ENCODE measurements around a stretch of chr6.

GRCh38 chr6:100460609-100461275, 4.0 kb downstream of the SIM1 start:
- PRO-cap, result no peak

DNA sequence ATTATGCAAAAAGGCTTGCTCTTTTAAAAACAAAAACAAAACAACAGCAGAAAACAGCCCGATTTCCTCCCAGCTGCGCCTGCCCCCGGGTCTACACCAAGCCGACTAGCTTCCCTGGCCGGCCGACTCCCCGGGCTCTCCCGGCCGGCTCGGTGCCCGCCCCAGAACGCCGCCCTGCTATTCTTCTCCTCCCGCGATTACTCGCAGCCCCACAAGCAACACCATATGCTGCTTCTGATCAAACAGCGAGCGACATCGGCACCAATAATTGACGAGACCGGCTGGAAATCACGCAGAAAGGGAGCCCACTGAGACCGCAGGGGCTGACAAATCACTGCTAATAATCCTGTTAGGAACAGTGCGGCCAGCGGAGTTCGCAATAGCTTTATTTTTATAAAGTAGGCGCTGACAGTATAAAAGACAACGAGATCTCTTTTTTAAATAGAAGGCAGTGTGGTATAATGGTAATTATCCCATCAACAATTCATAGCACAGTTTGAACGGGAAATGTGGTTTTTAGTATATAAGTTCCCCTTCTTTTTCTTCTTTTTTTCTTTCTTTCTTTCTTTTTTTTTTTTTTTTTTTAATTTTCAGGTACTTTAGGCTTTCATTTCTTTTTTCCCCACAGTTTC, 3.3 kb downstream of the SIM1 start:
- PRO-cap, result no peak

- PRO-cap, result no peak
These were observed 27.5 kb upstream of the SIM1 start for GRCh38 chr6:100492067-100492763.

- PRO-cap, result no peak
These were observed 29.3 kb downstream of the ASCC3 start for GRCh38 chr6:100851693-100852338.

GRCh38 chr6:104450414-104450708, 409.4 kb downstream of the HACE1 start:
- PRO-cap, result no peak

DNA sequence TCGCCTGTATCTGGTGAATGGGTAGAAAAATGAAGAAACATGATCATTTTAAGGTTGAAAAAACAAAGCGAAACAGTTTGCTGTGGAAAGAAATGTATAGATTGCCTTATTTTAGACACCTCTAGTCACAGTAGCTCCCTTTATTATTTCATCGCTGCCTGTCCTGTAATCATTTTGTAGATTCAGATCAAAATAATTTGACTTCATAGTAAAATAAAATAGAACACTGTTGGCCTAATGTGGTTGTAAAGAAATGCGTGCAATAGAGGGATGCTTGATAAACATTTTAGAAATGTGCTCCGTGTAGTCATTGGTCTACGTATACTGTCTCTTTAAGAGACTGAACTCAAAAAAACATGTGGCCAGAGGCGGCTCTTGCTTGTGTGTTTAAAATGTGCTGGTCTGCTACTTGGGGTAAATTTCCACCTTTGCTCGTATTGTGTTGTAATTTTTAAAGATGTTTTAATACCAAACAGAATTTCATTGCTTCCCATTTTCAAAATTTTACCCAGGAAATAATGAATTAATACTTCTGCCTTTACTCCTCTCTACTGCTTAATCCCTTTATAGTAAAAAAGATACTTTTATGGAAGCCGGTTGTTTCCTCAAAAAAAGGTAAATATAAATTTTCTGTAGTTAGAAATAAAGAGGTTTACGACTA, 1.8 kb downstream of the LIN28B start:
- PRO-cap, result no peak

DNA sequence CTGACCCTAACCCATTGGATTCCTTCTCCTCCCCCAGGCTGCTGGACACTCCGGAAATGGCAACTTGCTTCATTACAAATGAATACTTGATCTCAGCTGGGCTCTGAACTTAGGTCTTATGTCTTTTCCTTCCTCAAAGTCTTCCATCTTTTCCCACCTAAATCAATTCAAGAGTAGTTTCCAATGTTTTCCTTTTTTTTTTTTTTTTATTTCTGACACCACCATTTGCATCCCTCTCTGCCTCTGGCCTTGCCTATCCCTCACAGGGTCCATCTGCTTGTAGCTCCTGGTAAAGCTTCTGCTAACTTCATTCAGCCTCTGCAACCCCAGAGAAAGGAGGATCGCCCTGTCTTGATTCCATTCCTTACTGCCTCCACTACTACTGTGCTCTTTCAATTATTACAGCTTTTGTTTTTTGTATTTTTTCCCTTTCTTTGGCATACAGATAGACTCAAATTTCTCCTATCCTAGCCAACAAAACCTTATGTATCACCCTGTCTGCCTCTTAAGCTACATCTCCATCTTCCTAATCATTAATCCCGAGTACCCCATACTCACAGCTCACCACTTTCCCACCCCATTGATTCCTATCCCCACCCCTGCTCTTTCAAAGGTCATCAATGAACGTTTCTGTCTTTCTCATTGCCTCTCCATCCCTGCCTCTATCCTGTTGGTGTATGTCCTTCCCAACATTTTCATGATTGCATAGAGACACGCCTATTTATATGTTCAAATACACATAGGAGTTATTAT, 107.7 kb downstream of the PREP start:
- PRO-cap, result no peak

GRCh38 chr6:105301010-105301485, 101.8 kb downstream of the PREP start:
- PRO-cap, result no peak

DNA sequence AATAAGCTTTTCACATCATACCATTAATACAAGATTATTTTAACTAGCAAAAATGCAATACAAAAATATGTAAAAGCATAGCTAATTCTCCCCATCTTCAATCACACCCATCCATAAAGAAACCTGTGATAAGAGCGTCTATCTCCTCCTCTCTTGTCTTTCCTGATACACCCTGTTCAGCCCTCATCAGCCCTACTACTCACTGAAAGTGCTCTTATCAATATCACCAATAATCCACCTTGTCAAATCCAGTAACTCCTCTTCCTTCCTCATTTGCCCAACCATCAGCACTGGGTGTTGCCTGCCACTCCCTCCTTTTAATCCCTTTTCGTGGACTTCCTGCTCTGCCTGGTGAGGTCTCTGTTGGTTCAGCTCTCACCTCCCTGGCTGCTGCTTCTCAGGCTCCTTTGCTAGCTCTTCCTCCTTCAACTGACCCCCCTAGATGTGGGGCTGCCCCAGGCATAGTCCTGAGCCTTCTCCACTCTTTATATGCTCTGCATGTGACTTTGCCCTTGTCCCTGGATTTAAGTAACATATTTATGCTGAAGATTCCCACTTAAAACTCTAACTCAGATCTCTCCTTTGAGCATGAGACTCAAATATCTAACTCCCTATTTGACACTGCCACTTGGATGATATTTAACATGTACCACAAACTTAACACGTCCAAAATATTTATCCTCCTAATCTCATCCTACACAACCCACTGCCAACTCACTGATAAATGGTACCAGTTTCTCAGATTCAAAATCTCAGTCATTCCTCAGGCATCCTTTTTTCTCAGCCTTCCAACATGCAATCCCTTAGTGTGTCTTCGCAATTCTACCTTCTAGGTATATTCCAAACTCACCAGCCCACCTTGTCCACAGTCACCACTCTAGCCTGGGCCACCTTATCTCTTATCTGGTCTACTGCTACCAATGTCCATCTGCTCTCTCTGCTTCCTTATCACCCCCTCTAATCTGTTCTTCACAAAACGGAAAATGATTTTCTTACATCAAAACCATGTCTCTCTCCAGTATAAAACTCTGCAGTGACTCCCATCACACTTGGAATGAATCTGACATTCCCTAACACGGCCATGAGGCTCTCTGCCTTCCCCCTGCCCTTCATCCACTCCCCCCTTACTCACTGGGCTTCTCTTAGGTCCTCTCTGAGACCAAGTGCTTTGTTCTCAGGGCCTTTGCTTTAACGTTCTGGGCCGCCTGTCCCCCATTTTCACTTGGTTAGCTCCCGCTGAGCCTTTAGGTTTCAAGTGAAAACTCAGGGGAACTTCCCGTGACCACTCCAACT, 92.2 kb downstream of the PREP start:
- PRO-cap, result no peak

GRCh38 chr6:105484642-105485034, 81.8 kb upstream of the PREP start:
- PRO-cap, result no peak

GRCh38 chr6:105781172-105781591, 305.0 kb upstream of the PRDM1 start:
- PRO-cap, result no peak

DNA sequence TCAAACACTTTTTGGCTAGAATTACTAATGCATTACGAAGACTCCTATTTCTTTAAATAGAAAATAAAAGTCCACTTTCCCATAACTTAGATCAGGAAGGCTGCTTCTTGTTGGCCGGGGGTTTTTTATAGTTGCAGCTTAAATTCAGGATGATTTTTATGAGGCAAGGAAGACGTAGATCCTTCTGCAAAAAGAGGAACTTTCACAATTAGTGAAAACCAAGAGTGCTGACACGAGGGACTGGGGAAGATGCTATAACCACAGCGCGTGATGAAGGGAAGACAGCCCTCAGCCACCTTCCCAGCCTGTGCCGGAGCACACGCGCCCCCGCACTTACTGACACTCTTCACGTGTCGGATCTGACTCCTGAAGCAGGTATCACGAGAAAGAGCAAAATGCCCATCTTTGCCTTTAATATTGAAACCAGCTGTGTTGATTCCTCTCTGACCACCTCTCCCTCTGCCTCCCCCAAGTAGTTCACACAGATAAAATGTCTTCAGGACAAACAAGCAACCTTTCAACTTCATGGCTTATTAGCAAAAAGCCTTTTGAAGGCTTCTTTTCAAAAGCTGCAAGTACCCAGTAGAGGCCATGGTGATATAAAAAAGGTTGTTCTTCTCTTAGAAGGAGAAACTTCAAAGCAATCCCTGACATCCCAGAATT, 205.9 kb upstream of the PRDM1 start:
- PRO-cap, result no peak

- PRO-cap, result no peak
These were observed 94.6 kb upstream of the PRDM1 start for GRCh38 chr6:105991583-105991937.

GRCh38 chr6:106092217-106092529, 6.0 kb downstream of the PRDM1 start:
- PRO-cap, result no peak

- PRO-cap, result no peak
These were observed 11.4 kb downstream of the PRDM1 start for GRCh38 chr6:106097049-106098375.

- PRO-cap, result no peak
These were observed 24.1 kb downstream of the PRDM1 start for GRCh38 chr6:106110155-106110785.

GRCh38 chr6:106125957-106126734, 40.0 kb downstream of the PRDM1 start:
- PRO-cap, result no peak

- PRO-cap, result no peak
These were observed 49.1 kb downstream of the PRDM1 start for GRCh38 chr6:106135227-106135598.

- PRO-cap, result no peak
These were observed 132.6 kb downstream of the RTN4IP1 start for GRCh38 chr6:106496651-106497155.

- PRO-cap, result unidirectional peak, plus-strand start at chr6:106512767
These were observed 116.5 kb downstream of the RTN4IP1 start for GRCh38 chr6:106512384-106513614.

All from tibial artery (tissue), 1 donor.